Stomach (tissue), 7 donors: ENCODE measurements around a stretch of chr14.

- PRO-cap: no peak
- RAMPAGE, long total RNA, 5 experiments: start-site peak on the plus strand in 1 of 5 experiments, at chr14:100239180-100239736 at its widest, 109 reads per replicate
- RRBS: 2% methylated on average over 30 of the region's 67 CpGs
These were observed 463 bp downstream of the YY1 start for GRCh38 chr14:100239389-100239824.

DNA sequence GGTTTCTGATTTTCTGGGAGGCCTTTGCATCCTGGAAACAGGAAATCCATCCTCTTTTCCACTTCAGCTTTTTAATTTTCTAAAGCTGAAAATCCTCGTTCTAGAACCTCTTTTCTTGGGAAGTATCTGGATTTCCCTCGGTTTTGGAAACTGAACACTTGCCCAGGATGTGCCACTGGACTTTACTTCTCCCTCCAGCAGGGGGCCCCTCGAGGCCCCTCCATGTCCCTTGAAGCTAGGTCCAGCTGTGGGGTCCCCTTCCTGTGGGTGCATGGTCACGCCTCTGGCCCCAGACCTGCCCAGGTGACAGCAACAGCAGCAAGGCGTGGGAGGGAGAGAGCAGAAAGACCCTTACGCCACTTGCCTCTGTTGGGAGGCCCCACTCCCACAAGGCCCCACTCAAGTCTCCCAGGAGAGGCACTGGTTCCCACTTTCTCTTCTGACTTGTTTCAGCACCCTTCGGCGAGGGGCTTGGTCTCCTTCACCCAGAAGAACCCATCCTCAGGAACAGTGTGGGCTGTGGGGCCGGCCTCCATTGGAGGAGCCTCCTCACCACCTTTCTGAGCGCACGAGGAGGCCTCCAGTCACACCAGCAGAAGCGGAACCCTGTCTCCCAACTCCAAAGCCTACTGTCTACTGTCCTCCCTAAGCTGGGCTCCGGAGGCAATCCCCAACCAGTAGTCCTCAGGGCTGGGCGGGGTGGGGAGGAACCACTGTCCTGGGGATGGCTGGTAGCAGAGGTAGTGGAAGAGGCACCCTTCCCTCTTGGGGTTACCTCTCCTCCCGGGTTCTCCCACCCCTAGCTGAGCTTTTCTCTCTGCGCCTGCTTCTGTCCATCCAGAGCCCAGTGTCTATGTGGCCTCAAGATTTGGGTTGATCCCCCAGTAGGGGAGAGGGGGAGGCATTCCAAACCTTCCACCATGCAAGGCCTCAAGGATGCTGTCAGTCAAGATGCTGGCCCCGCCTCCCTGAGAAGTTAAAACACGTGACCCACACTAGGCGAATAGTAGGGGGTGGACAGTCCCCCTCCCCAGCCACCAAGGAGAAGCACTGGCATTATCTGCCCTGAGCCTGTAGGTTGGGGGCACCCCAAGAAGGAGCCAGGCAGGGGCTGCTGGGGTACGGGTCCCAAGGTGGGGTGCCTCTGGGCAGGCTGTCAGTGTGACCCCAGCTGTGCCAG is 2.8 kb downstream of the SLC25A29 start:
- PRO-cap: no peak
- RAMPAGE, long total RNA, 5 experiments: start-site peak on the minus strand in 2 of 5 experiments, centred at positions 278 to 964 of the sequence, 7 to 14 reads per replicate
- RRBS: 73% methylated on average over 2 of the region's 20 CpGs

DNA sequence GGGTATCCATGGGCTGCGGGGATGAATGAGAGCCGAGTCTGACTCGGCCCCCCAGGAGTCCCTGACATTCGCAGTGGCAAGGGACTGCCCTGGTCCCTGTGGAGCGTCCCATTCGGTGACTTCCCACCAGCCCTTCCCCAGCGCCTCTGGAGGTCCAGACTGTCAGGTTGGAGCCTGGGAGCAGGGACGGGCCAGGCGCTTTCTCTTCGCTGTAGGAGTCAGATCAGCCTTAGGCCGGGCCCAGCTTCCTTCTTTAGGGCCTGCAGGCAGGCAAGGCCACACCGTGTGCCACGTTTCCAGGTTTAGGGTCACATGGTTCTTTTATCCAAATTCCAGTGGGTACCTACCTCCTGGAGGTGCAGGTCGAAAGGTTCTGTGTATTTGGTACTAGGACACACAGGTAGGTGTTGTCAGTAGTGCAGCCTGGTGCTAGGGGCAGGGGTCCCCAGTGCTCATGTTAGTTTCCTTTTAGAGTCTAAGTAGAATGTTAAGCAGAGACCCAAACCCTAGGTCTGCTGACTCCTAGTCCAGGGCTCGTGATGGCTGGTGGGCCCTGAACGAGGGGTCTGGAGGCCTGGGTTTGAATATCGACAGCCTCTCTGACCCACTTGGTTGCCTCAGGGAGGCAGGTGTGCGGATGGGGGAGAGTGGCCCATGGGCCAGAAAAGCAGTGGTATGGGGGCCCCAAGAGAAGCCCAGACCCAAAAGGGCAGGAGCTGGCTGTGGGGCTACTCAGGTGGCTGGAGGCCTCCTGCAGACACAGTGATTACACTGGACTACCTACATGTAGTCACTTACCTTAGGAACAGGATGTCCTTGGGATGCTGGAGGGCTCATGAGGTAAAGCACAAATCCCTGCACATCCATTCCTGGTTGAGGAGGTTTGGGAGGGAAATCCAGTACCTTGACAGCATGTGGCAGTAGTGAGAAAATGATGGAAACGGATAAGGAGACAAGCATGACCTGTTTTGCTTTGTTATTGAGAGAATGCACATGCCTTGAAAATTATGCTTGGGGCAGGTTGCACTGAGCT is 1.4 kb upstream of the SLC25A29 start:
- PRO-cap: unidirectional peak, minus-strand start at position 148 of the sequence
- RAMPAGE, long total RNA, 5 experiments: no peak in any of the 5 experiments
- RRBS: no CpG with 5 or more reads among the region's 19 CpGs

DNA sequence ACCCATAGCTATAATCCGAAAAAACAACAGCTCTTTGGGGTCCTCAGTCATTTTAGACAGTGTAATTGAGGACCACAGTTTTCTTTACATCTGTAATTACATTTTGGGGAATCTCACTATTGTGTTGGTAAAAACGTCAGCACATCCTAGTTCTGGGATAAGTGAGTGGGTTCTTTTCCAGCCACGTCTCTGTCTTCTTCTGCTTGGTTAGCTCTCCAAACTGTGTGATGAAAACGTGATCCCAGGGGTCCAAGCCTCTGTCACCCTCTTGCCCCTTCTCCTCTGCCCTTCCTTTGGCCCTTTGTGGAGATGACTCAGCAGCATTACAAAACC is 15.9 kb downstream of the WDR25 start:
- PRO-cap: no peak
- RAMPAGE, long total RNA, 5 experiments: no peak in any of the 5 experiments
- RRBS: no CpG with 5 or more reads among the region's 4 CpGs

- PRO-cap: unidirectional peak, minus-strand start at chr14:100417551
- RAMPAGE, long total RNA, 5 experiments: no peak in any of the 5 experiments
- RRBS: no CpG with 5 or more reads among the region's 12 CpGs
These were observed 41.2 kb downstream of the WDR25 start for GRCh38 chr14:100417319-100418133.

- PRO-cap: no peak
- RAMPAGE, long total RNA, 5 experiments: no peak in any of the 5 experiments
- RRBS: no CpG with 5 or more reads among the region's 9 CpGs
These were observed 42.2 kb downstream of the WDR25 start for GRCh38 chr14:100418535-100418828.

DNA sequence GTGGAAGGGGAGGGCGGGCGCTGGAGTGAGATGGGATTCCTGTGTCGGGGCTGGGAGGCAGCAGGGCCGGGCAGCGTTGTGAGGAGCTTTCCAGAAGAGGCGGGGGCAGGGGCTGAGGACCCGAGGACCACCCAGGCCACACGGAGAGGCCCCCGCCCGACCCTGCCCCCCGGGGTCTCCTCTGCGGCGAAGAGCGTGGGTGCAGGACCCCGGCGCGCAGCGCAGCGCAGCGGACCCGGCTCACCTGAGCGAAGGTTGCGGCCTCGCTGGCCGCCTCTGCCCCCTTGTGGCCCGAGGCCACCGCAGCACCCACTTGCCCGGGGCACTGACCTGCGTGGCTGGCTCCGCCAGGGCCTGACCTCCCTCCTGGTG is 67.5 kb upstream of the BEGAIN start:
- PRO-cap: no peak
- RAMPAGE, long total RNA, 5 experiments: no peak in any of the 5 experiments
- RRBS: 10% methylated on average over 18 of the region's 30 CpGs

DNA sequence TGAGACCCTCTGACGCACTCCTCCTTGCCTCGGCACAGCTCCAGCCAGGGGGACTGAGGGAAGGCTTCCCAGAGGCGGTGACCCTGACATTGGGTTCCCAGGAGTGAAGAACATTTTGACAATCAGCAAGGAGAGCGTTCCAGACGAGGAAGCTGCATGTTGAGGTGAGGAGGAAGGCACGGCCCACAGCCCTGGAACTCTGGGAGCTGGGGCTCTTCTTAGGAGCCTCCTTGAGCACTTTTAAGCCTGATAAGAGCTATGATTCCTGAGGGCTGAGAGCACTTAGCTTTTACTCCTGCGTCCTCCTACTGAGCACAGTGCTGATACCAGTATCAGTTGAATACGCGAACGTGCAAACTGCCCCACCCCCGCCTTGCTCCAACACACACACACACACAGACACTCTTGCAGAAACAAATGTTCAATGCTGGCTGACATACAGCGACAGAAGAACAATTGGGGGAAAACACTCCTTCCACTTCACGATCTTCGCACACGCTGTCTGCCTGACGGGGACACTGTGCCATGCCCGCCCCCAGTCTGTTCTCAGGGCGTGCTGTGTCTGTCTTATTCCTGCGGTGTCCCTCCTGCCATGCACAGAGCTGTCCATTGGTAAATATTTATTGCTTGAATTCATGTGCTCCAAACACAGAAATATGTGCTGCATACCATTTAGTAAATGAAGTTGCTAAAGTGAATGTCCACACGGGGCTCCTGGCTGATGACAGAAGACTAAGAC is 57.2 kb upstream of the DLK1 start:
- PRO-cap: no peak
- RAMPAGE, long total RNA, 5 experiments: no peak in any of the 5 experiments
- RRBS: no CpG with 5 or more reads among the region's 20 CpGs

GRCh38 chr14:100677490-100678572 is 48.9 kb upstream of the DLK1 start:
- PRO-cap: unidirectional peak, minus-strand start at chr14:100677663
- RAMPAGE, long total RNA, 5 experiments: no peak in any of the 5 experiments
- RRBS: 32% methylated on average over 7 of the region's 32 CpGs

GRCh38 chr14:100981064-100981760 is 77.7 kb upstream of the RTL1 start:
- PRO-cap: no peak
- RAMPAGE, long total RNA, 5 experiments: start-site peak on the plus strand in 1 of 5 experiments, at chr14:100981005-100981790 at its widest, 26 reads per replicate
- RRBS: no CpG with 5 or more reads among the region's 6 CpGs

GRCh38 chr14:101279822-101280324 is 376.4 kb upstream of the RTL1 start:
- PRO-cap: no peak
- RAMPAGE, long total RNA, 5 experiments: no peak in any of the 5 experiments
- RRBS: no CpG with 5 or more reads among the region's 3 CpGs

GRCh38 chr14:101334648-101335202 is 426.8 kb upstream of the PPP2R5C start:
- PRO-cap: no peak
- RAMPAGE, long total RNA, 5 experiments: no peak in any of the 5 experiments
- RRBS: no CpG with 5 or more reads among the region's 11 CpGs

DNA sequence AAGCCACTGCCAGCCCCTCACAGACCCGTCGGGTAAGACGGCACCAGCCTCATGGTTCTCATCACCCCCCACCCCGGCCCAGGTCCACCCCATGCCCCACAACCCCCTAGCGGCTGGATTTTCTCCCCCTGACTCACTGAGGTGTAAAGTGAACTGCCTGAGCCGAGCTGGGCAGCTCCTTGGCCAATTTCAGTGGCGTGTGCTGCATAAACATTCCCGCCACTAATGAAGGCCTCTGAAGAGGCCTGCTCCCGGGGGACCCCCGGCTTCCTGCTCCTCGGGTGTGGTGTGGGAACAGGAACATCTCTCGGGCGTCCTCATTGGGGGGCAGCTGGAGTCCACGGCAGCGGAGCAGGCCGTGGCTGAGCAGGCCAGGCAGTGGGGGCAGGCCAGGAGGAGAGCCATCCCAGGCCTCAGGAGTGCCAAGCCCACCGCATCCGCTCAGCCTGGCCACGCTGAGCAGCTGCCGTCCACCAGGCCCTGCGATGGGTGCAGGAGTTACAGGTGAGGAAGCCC is 249.4 kb upstream of the PPP2R5C start:
- PRO-cap: no peak
- RAMPAGE, long total RNA, 5 experiments: no peak in any of the 5 experiments
- RRBS: no CpG with 5 or more reads among the region's 21 CpGs

DNA sequence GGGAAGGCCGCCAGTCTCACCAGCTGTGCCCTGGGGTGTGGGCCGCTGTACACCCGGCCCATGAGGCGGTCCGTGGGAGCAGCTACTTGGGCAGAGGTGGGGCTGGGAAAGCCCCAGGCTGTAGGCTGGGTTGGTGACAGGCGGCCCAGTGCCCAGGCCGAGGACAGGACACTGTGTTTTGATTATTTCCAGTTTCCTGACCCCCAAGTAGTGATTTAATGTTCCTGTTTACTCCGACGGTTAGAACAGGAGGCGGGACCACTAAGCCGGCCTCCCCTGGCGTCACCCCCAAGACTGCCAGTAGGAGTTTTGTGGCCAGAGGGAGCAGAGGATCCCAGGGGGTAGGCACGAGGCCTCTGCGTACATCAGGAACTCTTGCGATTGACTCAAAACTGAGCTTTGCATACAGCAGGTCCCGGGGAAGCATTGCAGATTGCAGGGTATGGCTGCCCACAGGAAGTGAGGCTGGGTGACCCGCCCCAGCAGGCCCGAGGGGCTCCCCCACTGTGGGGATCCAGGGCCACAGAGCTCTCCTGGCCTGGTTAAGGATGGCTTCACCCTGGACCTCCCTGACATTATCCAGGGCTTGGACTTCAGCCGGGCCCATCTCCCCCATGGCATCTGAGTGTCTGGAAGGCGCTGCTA is 242.7 kb upstream of the PPP2R5C start:
- PRO-cap: bidirectional peak, plus-strand start at position 327 of the sequence, minus-strand start at position 202 of the sequence
- RAMPAGE, long total RNA, 5 experiments: no peak in any of the 5 experiments
- RRBS: 46% methylated on average over 3 of the region's 20 CpGs

DNA sequence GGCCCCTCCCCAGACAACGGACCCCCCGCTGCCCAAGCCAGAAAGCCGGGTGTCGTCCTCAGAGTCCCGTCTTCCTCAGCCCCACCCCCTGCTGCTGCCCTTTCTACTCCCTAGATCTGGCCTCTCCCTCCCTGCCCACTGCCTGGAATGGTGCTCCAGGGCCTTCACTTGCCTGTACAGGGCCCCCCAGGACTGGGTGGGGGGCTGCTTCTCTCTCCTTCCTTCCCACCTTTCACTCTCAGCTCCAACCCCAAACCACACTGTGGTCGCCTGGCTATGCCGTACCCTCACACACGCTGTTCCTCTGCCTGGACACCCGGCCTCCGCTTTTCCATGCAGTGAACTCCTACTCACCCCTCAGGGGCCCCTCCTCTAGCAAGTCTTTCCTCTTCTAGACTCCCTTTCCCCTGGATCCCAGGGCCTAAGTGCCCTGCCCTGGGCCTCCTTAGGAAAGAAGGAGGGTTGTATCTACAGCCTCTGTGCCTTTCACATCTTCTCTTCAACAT is 225.8 kb upstream of the PPP2R5C start:
- PRO-cap: no peak
- RAMPAGE, long total RNA, 5 experiments: no peak in any of the 5 experiments
- RRBS: no CpG with 5 or more reads among the region's 10 CpGs

GRCh38 chr14:101559792-101560897 is 201.4 kb upstream of the PPP2R5C start:
- PRO-cap: unidirectional peak, minus-strand start at chr14:101560350
- RAMPAGE, long total RNA, 5 experiments: start-site peak on the minus strand in 5 of 5 experiments, at chr14:101559928-101560431 at its widest, 8 to 53 reads per replicate
- RRBS: 13% methylated on average over 71 of the region's 163 CpGs

GRCh38 chr14:101590001-101590405 is 171.5 kb upstream of the PPP2R5C start:
- PRO-cap: no peak
- RAMPAGE, long total RNA, 5 experiments: no peak in any of the 5 experiments
- RRBS: no CpG with 5 or more reads among the region's 8 CpGs

- PRO-cap: no peak
- RAMPAGE, long total RNA, 5 experiments: no peak in any of the 5 experiments
- RRBS: no CpG with 5 or more reads among the region's 13 CpGs
These were observed 46.1 kb upstream of the PPP2R5C start for GRCh38 chr14:101715226-101715996.

DNA sequence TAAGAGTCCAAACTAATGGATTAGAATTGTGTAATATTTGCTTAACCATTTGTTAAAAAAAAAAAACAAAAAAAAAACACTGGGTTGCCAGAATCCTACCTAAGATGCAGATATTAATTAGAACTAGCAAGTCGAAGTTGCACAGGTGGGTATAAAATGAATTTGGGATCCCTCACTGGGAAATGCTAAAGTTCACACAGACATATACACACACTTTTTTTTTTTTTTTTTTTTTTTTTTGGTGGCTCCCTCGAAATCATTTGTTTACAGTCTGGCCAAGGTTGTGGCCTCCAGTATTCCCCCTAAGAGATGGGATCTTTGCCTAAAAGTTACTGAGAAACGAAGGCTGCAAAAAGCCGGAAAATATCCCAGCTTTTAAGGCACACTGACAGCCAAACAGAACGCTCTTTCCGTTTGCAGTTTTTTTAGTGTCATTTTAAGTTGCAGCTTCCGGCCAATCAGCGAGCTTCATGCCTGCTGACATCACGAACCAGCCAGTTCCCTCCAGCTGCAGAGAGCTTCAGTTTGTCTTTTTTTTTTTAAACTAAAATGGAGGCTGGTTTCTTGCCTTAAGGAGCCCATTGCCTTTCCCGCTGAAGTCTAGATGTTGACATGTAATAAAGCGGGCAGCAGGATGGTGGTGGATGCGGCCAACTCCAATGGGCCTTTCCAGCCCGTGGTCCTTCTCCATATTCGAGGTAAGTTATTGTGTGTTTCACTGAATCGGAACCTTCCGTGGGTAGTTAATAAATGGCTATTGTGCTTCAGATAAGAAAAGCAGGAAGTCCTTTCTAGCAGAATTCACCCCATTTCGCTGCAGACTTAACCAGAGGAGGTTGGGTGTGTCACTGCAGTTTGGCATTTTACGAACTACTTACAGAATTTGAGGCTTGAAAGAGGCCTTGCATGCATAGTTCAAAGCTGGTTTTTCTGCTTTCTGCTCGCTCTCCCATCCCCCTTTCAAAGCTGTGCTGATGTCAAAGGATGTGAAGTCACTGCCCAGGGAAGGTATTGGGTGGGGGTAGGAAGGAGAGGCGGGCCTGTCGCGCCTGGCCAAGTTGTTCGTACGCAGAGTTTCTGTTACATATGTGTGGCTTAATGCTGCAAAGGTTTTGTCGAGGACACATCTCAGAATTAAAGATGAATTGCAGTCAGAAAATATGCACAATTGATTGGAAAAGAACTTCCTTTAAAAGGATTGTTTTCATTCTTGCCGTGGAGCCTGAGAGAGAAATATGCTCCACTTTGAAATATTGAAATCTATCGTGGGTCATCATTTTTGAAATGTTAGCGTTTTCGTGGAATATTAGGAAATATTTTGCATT is 48.3 kb downstream of the PPP2R5C start:
- PRO-cap: bidirectional peak, plus-strand start at position 497 of the sequence, minus-strand start at position 410 of the sequence; bidirectional peak, plus-strand start at position 1,098 of the sequence, minus-strand start at position 962 of the sequence
- RAMPAGE, long total RNA, 5 experiments: start-site peak on the plus strand in 4 of 5 experiments, centred at positions 504 to 551 of the sequence, 121 to 993 reads per replicate; start-site peak on the minus strand in 1 of 5 experiments, centred at position 969 of the sequence, 5 to 11 reads per replicate
- RRBS: 3% methylated on average over 2 of the region's 29 CpGs

DNA sequence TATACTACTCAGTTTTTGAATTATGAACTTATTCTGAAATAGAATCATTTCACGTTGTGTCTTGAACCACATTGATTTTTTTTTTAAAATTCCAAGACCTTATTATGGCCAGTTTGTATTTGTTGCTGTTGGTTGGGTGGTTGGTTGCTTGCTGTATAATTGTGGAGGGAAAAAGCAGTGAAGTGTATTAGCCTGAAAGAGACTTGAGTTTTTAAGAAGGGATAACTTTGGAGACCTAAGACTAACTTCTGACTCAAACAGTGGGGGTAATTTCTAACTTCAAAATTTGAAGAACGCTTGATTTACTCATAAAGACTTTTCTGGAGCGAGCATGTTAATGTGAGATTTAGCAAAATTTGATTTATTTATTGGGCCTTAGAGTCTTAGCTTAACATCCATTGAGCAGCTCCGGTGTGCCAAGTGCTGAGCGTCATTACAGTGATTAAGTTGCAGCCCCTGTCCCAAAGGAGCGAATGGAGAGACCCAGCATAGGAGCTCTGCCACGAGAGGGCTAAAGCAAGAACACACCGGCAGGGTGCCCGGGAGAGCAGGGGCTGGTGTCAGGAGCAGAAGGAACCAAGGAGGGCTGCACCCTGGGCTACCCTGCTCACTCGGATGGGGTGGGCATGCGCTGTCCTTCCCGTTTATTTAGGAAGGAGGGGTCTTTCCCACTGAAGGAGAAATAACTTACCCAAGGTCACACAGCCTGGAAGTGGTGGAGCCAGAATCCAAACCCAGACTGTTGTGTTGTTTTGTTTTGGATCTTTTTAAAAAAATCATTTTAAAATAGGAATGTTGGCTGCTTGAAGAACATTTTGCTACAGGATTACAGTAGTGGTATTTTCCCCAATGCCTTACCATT is 50.5 kb downstream of the PPP2R5C start:
- PRO-cap: no peak
- RAMPAGE, long total RNA, 5 experiments: no peak in any of the 5 experiments
- RRBS: 73% methylated on average over 4 of the region's 12 CpGs